A172 (cell line): Measurements from ENCODE around the genes LRP5 and MRPL21.

- RAMPAGE, long total RNA = no peak
Measured at GRCh38 chr11:68141662-68142457, 20.7 kb upstream of the CHKA start.

- RAMPAGE, long total RNA = no peak
Measured at GRCh38 chr11:68146124-68146601, 25.0 kb upstream of the CHKA start.

GRCh38 chr11:68166165-68167066 lies 45.2 kb upstream of the CHKA start:
- RAMPAGE, long total RNA = no peak

- RAMPAGE, long total RNA = no peak
Measured at GRCh38 chr11:68216017-68217100, 3.3 kb upstream of the KMT5B start.

DNA sequence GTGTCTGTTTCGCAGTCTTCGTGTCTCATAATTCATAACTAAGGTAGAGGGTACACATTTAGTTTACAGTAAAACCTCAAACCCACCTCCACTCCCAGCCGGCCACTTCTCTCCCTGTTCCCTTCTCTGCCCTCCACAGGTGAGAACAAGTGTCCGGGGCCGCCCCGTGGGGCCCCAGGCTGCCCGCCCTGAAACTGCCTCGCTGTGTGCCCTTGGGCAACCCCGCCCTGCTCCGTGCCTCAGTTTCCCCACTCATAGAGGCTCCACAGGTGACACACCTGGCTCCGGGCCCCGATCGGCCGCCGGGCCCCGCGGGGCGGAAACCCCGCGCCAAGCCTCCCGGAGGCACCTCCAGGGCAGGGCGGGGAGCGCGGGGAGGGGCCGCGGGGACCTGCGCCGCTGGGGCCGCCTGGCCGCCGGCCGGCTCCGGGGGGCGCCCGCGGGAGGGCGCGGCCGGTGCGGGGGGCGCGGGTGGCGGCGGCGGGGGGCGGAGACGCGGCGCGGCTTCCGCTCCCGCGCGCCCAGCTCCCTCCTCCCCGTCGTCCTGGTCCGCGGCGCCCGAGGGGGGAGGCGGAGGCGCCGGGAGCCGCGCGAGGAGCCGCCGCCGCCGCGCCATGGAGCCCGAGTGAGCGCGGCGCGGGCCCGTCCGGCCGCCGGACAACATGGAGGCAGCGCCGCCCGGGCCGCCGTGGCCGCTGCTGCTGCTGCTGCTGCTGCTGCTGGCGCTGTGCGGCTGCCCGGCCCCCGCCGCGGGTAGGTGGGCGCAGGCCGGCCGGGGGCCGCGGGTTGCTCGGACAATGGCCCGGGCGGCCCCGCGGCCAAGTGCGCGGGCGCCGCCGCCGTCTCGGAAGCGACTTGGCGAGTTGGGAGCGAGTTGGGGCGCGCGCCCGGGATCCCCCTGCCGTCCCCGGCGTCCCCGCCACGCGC lies at the start of gene LRP5:
LRP5 (plus strand) TSS at position 539 of the 927 bp plus-strand sequence.
- RAMPAGE, long total RNA = no peak

GRCh38 chr11:68315503-68316012 lies 3.2 kb downstream of the LRP5 start:
- RAMPAGE, long total RNA = no peak

- RAMPAGE, long total RNA = no peak
Measured at GRCh38 chr11:68328087-68328740, 15.8 kb downstream of the LRP5 start.

DNA sequence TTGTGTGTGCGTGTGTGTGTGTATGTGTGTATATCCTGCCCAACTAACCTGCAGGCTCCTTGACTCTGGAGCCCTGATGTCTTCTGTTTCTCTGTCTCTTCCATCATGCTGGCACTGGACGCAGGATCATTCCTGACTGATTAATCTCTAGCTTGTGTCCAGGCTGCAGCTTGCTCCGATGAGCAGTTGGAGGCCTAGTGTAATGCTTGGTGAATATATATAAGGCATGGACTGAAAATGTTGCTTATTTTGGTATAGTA lies 25.6 kb downstream of the LRP5 start:
- RAMPAGE, long total RNA = no peak

- RAMPAGE, long total RNA = no peak
Measured at GRCh38 chr11:68424899-68425602, 35.5 kb upstream of the PPP6R3 start.

GRCh38 chr11:68471410-68472463 lies 11.2 kb downstream of the PPP6R3 start:
- RAMPAGE, long total RNA = no peak

DNA sequence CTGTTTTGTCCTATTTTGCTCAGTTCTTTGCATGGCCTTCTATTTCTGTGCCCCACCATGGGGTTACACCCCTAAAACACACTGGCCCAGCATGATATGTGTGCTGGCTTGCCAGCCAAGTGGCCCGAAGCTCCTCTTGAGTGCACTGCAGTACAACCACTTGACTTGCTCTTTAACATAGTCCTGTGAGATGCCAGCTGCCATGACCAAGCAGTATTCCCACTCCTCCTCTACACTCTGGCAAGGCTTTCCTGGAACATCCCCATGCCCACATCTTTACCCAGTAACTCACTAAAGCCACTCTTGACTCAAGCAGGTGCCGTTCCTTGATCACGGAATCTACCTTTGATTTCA lies 102.9 kb upstream of the GAL start:
- RAMPAGE, long total RNA = no peak

DNA sequence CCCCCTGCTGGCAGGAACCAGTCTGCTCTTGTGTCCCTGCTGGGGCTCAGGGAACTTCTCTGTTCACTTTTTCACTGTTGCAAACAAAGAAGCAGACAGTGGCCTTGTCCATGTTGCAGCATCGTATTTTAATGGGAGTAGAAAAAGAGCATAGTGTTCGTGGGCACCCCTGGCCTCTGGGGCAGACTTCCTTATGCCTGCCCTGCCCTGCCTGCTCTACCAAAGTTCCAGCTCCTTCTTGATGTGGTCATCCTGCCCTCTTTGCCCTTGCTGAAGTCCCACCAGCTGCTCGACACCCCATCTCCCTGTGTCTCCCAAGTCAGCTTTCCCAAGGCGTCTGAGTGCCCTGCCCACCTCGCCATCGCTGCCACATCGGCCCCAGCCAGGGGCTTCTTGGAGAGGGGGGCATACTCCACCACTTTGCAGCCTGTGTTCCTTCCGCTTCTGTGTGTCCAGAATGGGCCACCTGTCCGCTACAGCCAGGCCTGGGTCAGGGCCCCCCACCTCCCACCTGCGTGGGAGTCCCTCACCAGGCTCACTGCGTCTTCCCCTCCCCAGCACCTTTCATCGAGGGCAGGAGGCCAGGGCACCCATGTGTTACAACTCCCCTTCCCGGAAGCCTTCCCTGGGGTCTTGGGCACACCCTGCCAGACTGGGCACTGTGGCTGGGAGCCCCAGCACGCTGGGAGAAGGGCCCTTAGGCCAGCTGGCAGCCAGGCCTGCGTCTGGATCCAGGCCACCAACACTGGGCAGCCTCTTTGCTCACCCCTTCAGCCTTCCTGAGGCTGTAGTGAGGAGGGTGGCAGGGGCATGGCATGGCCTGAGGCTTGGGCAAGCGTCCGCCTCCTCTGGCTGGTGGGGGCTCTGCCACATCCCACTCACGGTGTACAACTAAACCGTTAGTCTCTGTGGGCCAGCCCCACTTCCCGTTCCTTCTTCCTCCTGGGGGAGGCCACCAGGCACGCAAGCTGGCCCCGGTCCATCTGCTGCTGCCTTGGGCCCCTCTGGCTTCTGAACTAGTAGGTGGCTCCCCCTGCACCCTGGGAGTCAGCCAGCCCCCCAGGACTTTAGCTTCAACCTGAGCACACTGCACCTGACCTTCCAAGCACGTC lies 13.5 kb downstream of the CPT1A start:
- RAMPAGE, long total RNA = no peak

GRCh38 chr11:68903546-68904030 lies at the start of gene MRPL21:
MRPL21 (minus strand) TSS chr11:68903832.
- RAMPAGE, long total RNA = start-site peak on the minus strand at chr11:68903780-68903832, 86 and 1,057 reads in 2 replicates

DNA sequence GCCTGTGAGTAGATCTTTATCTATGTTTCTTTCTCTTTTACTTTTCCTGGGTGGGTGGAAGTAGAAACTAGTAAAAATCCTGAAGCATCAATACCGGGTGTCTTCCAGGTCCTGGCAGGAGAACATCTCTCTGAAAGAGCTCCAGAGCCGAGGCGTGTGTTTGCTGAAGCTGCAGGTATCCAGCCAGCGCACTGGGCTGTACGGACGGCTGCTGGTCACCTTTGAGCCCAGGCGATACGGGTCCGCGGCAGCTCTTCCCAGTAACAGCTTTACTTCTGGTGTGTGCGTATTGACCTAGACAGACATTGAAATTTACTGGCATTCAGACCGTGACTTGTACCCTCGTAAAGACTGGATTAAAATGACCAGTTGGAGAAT lies 2.3 kb downstream of the IGHMBP2 start:
- RAMPAGE, long total RNA = no peak

DNA sequence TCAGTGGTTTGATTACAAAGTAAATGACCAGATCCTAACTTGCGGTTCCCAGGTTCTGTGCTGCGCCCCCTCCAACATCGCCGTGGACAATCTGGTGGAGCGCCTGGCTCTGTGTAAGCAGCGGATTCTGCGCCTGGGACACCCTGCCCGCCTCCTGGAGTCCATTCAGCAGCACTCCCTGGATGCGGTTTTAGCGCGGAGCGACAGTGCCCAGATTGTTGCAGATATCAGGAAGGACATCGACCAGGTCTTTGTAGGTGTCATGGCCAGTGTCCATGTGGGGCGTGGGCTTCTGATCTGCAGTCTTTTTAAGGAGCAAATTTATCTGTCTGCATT lies 11.0 kb downstream of the IGHMBP2 start:
- RAMPAGE, long total RNA = no peak

GRCh38 chr11:68955151-68955604 lies 25.6 kb downstream of the MRGPRD start:
- RAMPAGE, long total RNA = no peak

DNA sequence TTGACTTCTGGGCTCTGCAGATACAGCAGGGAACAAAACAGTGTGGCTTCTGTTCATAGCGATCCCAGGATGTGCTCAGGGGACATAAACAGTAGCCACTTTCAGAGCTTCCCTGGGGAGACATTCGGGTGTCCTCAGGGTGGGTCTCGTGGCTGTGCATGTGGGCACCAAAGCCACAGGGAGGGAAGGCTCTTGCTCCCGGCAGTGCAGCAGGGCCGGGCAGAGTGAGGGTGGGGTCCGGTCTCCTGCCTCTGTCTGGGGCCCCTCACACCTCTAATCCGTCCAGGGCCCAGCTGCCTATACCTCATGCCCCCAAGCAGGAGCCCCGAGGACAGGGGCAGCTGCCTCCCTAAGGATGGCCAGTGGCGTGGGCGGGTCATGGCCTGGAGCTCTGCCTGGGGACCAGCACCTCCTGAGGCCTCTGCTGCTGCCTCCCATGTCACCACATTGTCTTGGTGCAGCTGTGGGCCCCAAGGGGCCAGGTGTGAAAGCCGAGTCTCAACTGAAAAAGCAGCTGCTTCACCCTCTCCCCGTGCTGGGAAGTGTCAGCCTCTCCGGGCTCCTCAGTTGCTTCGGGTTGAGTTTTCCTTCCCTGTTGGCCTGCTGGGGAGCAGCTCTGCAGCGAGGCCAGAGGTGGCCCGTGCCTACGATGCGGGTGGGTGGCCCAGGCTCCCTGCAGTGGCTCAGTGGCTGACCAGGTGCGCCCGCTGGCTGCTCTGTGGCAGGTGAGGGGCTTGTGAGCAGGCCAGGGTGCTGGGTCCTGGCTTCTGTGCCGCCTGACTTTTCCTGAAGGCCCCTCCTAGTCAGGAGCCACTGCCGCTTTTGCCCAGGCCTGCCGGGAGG lies 3.9 kb downstream of the TPCN2 start:
- RAMPAGE, long total RNA = no peak

DNA sequence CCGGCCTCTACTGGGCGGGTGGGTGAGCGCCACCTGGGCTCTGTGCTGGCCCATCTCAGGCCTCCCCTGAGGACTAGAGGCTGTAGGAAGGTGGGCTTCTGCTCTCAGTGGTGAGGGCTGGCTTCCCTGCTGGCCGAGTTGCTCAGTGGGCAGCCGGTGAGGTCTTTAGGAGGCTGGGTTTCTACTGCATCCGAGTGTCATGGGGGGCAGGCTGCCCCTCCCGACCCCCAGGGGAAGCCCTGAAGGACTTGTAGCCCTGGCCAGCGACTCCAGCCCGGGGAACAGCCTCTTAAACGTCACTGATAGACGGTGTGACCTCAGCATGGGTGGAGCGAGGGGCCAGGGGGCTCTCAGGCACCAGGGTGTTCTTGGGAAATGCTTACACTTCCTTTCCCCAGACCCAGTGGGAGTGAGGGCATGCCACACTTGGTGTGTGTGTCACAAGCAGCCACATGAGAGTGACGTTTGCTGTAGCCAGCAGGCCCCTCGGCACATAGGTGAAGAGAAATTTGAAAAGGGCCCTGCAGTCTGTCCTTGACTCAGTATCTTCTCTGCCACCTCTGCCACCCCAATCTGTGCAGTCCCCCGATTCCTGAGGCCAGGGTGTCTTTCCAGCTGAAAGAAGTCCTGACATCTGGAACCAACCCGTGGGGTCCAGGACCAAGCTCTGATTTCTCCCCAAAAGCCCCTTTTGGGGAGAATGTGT lies 30.5 kb downstream of the TPCN2 start:
- RAMPAGE, long total RNA = no peak

GRCh38 chr11:69080323-69081099 lies 31.8 kb downstream of the TPCN2 start:
- RAMPAGE, long total RNA = no peak

DNA sequence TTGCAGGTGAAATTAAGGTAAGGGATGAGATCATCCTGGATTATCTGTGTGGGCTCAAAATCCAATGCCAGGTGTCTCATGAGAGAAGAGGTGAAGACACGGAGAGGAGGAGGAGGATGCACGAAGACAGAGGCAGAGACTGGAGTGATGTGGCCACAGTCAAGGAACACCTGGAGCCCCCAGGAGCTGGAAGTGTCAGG lies 47.4 kb upstream of the SMIM38 start:
- RAMPAGE, long total RNA = no peak